ENCODE measurements around the genes EIF4E3 and PROK2.

DNA sequence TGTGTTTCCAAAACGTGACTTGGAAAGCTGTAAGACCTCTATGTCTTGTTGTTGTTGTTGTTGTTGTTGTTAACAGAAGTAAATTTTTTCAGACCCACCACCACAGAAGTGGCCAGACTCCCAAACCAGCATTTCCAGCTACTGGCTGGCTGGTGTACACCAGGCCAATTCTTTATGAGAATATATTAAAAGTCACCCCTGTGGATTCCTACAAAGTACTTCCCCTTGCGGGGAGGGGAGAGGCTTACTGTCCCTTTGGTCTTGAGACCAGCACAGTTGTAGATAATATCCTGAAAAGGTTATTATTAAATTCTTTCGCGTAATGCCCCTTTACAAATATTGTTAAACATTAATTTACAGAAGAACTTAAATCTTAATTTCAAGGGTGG is 1.6 kb upstream of the FOXP1 start:
- PRO-cap, 2 experiments, result no peak in any of the 2 experiments

GRCh38 chr3:71724853-71725662 is at the start of gene EIF4E3:
Gene EIF4E3, minus strand, starts transcription at chr3:71725402.
- PRO-cap, 2 experiments, result peak in 2 of 2 experiments; most common plus-strand start chr3:71725520 (in 2); most common minus-strand start chr3:71725400 (in 2)

- PRO-cap, 2 experiments, result no peak in any of the 2 experiments
Measured at GRCh38 chr3:71784615-71785715, at the start of gene PROK2. Gene PROK2, minus strand, starts transcription at chr3:71785148.

DNA sequence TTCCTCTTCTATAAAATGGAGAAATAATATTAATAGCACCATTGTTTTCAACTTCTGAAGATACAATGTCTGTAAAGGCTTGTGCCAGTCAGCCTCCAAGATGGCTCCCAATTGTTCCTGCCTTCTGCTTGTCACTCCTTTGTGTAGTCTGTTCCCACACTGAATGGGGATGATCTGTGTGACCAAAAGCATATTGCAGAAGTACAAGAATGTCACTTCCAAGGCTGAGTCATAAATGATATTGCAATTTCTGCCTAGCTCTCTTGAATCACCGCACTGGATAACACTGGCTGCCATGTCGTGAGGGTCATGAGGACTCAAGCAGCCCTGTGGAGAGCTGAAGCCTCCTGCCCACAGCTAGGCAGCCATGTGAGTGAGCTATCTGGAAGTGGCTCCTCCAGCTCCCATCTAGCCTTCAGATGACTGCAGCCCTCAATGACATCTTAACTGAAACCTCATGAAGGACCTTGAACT is 223.6 kb upstream of the PROK2 start:
- PRO-cap, 2 experiments, result no peak in any of the 2 experiments

GRCh38 chr3:72150747-72151468 is 366.0 kb upstream of the PROK2 start:
- PRO-cap, 2 experiments, result no peak in any of the 2 experiments

DNA sequence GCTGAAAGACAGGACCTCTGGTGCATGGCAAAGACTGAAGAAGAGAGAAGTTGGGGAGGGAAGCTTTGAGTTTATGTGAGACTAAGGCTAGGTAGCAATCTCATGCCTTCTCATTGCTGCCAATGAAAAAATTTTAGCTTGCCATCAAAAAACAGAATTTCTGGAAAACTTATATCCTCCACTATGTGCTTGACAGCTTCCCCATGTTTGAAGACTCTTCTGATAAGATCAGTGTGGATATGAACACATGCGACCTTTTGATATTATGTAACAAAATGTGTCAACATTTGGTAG is 380.8 kb upstream of the PROK2 start:
- PRO-cap, 2 experiments, result no peak in any of the 2 experiments

GRCh38 chr3:72447371-72448147 is 400.7 kb downstream of the SHQ1 start:
- PRO-cap, 2 experiments, result no peak in any of the 2 experiments

GRCh38 chr3:72452680-72453068 is 395.6 kb downstream of the SHQ1 start:
- PRO-cap, 2 experiments, result no peak in any of the 2 experiments

GRCh38 chr3:72462544-72463079 is 385.6 kb downstream of the SHQ1 start:
- PRO-cap, 2 experiments, result no peak in any of the 2 experiments

DNA sequence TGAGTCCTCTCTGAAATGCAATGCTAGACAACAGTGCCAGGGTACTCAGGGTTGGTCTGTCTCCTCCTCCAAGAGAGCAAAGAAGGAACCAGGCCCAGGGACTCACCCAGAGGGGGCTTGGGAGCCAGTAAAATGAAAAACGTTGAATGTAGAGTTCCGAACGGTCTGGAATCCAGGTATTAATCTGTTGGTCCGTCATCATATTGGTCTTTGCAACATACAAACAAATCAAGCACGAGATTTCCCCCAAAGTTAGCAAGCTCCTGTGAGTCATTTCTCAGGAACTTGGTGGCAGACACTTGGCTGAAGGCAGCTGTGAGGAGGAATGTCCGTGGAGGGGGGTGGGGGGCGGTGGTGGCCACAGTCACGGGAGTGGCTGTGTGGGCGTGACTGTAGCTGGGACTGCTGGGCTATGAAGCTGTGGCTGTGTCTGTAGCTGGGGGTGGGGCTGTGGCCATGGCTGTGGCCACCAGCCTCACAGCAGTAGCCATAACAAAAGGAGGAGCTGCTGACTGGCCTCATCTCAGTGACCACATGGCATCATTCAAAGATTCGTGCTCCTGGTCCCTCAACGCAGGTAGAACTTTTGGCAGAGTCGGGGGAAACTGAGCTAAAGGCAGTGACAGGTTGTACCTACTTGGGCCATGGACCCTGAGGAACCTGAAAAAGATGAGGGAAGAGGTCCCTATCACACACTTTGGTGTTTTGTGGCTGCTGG is 360.9 kb downstream of the SHQ1 start:
- PRO-cap, 2 experiments, result no peak in any of the 2 experiments

GRCh38 chr3:72567502-72567941 is 280.7 kb downstream of the SHQ1 start:
- PRO-cap, 2 experiments, result no peak in any of the 2 experiments

DNA sequence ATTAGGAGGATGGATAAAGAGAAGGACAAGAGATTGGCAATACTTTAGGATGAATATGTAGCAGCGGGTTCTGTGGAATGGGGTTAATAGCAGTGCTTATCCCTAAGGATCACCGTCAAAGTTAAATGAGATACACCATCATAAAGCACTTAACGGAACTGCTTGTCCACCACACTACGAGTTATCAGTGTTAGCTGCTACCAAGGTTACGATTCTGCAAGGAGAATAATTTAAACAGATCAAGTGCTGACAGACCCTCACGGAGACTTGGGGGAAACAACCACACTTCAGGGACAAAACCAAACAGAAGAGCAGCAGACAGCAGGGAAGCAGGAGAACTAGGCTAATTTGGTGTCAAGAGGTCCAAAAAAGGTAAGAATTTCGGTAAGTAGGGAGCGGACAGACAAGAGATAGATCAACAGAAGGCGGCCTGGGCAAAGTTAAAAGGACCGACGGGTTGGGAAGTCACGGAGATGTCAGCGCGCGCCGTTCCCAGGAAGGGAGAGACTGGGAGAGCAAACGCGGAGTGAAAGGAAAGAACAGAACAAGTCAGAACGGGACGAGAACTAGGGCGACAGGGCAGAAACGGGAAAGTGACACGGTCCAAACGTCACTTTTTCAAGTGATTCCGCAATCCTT is 786 bp downstream of the SHQ1 start:
- PRO-cap, 2 experiments, result no peak in any of the 2 experiments

DNA sequence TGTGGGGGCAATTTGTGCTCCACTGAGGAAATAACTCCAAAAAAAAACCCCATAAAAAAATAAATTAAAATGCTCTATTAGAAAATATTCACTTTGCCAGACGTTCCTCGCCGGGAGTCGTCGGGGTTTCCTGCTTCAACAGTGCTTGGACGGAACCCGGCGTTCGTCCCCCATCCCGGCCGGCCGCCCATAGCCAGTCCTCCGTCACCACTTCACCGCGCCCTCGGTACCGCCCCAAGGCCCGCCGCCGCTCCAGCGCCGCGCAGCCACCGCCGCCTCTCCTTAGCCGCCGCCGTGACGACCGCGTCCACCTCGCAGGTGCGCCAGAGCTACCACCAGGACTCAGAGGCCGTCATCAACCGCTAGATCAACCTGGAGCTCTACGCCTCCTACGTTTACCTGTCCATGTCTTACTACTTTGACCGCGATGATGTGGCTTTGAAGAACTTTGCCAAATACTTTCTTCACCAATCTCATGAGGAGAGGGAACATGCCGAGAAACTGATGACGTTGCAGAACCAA is 41.0 kb downstream of the GXYLT2 start:
- PRO-cap, 2 experiments, result no peak in any of the 2 experiments

- PRO-cap, 2 experiments, result no peak in any of the 2 experiments
Measured at GRCh38 chr3:73008090-73008809, 11.6 kb downstream of the PPP4R2 start.

- PRO-cap, 2 experiments, result no peak in any of the 2 experiments
Measured at GRCh38 chr3:73059308-73060040, 2.0 kb upstream of the EBLN2 start.

GRCh38 chr3:73403890-73404676 is 220.7 kb downstream of the PDZRN3 start:
- PRO-cap, 2 experiments, result no peak in any of the 2 experiments

DNA sequence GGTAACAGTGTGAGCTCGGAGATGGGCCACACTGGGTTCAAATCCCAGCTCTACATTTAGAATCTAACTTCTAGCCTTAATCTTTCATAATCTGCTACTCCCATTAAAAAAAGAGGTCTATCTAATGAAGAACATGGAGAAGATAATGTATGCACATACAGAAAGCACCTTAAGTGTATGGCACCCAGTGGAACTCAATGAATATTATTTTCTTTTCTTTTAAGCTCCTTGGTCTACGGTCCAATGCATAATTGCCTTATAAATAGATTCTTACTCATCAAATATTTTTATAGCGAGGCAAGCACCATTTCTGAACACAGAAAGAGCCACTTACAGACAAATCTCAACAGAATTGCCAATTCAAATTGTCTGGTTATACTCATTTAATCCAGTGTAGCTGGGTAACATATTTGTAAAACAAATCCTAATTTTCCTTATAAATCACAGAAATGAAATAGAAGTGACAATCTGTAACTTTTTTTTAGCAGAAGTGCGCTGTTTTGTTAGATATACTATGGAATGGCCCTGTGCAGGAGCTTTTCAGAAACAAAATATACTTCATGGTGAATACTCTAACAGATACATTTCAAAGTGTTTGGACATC is 6.3 kb downstream of the PDZRN3 start:
- PRO-cap, 2 experiments, result no peak in any of the 2 experiments

DNA sequence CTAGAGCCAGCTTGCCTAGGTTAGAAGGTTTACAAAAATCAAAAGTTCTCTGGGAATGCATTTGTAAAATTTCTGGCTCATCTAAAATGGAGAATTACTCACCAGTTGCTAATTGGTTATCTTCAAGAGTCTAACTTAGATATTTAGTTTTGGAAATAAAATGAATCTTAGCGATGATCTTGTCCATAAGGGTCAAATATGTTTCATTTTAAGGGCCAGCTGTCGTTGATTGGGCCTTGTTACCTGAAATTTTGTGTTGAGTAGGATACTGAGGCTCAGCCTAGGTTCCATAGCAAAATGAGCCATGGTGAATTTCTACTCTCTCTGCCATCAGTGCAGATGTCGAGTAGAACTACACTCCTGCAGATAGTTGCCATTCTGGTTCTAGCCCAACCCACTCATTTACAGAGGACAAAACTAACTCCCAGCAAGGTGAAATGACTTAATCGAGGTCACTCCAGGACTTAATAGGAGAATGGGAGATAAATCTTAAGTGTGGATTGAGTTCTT is 393.8 kb upstream of the PDZRN3 start:
- PRO-cap, 2 experiments, result peak in 1 of 2 experiments; most common plus-strand start position 249 of the sequence (in 1)

GRCh38 chr3:75580142-75580521 is 84.0 kb upstream of the FRG2C start:
- PRO-cap, 2 experiments, result no peak in any of the 2 experiments

- PRO-cap, 2 experiments, result no peak in any of the 2 experiments
Measured at GRCh38 chr3:75669279-75669877, 5.2 kb downstream of the FRG2C start.

Data from cytotoxic T cell (primary cell).